Skeletal muscle satellite cell (primary cell): ENCODE results near the genes SH3D21, CSF3R and EPHA10.

GRCh38 chr1:36232216-36233033 is 8.2 kb downstream of the THRAP3 start:
- CAGE, long polyA plus RNA: no peak

DNA sequence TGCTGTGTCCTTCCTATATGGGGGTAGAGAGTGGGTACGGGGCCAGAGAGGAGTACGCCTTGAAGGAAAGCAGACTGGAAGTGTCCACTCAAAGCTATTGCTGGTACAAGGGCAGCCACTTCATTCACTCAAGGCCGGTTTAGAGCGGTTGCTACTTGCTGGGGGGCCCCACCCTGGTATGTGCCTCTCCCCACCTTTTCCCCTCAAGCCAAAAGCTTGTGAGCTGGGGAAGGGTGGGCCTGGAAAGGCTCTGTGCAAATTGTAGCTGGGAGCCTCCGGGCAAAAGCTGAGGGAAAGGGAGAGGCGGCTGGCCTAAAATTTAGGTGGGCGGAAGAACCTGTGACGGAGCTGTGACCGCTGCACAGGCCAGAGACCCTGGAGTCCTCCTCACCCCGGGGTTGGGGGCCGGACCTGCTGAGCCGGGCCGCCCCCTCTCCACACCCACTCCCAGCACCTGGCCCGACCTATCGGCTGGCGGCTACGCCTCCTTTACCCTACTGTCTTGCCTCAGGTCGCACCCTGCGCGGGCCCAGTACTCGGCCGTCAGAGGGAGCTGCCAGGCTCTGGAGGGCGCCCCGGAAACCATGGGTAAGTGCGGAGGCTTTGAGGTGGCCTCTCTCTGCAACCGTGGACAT is at the start of gene SH3D21:
Gene SH3D21, plus strand, starts transcription at position 532 of the 635 bp plus-strand sequence.
- CAGE, long polyA plus RNA: no peak

DNA sequence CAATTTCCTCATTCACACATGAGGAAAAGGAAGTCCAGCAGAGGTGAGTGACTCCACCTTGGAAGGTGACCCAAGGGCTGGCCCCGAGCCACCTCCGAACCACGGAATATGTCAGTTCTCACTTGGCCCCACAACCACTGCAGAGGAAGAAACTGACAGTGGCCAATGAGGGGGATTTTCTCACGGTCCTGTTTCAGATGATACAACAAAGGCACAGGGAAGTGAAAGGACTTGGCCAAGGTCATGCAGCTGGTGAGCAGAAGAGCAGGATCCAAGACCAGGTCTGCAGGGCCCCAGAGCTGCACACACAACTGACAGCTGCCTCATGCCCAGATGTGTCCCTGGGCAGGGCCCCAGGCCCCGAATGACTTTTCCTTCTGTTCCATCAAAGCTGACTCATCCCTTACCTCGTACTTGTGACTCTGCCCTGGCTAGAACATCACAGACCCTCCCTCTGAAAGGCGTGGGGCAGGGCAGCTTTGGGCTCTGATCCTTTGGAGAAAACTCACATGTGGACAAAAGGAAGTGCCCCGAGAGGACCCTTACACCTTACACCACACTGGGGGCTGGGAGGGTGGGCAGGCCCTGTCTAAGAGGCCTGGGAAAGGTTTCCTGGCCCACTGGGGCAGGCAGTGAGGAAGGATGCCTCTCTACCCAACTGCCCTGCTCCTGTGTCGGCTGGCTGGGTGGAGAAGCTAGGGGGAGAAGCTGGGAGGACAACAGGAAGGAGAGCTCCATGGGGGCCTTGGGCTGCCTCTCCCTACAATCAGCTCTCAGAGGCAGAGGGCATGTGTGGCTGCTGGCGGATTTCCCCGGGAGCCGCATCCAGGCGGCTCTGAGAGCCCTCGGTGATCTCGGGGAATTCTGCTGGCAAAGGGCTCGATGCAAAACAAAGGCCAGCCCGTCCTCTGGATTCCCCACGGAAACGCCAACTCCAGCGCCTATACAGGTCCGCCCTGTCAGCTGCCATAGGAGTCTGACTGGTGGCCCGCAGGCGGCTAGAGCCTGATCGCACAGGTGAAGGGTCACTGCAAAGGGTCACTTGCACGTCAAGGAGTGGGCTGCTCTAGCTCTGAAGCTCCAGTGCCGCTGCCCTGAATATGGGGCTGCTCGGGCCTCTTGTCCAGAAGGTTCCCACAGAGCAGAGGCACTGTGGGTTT is 26.1 kb upstream of the EVA1B start:
- CAGE, long polyA plus RNA: no peak

GRCh38 chr1:36379960-36380610 is 5.6 kb downstream of the STK40 start:
- CAGE, long polyA plus RNA: no peak

DNA sequence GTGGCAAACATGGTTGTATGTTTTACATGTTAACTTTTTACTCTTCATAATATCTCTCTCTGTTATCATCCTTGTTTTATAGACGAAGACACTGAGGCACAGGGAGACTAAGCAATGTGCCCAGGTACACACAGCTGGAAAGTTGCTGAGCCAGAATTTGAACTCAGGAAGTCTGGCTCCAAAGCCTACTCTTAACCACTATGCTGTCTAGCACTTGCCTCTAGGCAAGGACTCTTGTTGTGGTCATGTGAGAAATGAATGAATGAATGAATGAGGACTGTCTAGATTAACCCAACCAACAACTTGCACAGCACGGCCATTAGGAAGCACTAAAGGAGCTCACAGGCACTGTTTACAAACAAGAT is 1.3 kb downstream of the STK40 start:
- CAGE, long polyA plus RNA: no peak

DNA sequence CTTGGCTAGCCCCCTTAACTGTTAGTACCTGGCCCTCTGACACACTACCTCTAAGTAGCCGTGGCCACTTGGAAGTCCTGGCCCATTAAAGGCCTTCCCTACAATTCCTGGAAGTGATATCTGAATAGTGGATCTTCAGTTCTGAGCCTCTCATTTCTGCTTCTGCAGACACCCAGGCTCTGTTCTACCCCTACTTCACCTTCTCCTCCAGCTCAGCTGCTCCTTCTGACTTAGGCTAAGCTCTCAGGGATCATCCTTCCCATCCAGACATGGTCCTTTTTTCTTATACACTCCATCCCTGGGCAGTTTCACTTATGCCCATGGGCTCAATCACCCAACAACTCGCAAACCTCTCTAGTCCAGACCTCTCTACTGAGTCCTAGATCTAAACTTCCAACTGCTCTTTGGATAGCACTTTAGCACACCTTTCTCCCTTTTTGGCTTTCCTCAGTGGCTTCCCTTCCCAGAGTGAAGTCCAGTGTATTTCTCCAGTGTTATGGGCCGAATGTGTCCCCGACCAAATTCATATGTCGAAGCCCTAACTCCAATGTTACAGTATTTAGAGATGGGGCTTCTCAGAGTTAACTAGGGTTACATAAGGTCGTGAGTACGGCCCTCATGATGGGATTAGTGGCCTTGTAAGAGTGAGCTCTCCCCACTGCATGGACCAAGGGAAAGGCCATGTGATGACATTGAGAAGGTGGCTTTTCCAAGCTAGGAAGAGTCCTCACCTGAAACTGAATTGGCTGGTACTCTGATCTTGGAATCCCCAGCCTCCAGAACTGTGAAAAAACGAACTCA is 3.9 kb upstream of the OSCP1 start:
- CAGE, long polyA plus RNA: no peak

- CAGE, long polyA plus RNA: no peak
These were observed 229 bp upstream of the MRPS15 start for GRCh38 chr1:36464410-36464815.

- CAGE, long polyA plus RNA: no peak
These were observed 9.0 kb downstream of the CSF3R start for GRCh38 chr1:36473718-36474038.

- CAGE, long polyA plus RNA: no peak
These were observed at the start of gene CSF3R for GRCh38 chr1:36482761-36483141. CSF3R (minus strand) TSS chr1:36482913.

DNA sequence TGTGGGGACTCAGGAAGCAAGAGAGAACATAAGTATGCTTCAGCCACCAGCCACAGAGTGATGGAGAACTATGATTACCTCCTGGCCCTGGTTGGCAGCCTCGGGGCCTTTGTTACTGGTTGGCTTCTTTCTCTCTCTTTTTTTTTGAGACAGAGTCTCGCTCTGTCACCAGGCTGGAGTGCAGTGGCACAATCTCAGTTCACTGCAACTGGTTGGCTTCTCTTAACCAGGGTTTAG is 29.2 kb upstream of the GRIK3 start:
- CAGE, long polyA plus RNA: no peak

- CAGE, long polyA plus RNA: no peak
These were observed 3.6 kb downstream of the ZC3H12A start for GRCh38 chr1:37477943-37478410.

DNA sequence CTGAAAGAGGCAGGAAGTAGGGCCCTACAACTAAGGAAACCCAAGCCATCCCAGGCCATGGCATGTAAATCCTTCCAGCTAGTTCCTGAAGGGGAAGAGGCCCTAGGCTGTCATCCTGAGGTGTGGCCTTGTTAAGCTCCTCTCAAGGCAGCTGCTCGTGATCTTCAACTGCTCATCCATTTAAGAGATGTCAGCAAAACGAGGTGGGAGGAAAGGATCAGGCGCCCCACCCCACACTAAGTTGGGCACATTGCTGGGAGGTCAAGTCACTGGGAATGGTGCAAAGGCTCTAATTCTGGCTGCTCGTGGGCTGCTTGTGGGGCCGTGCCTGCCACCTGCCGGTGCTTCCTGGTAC is 12.8 kb downstream of the ZC3H12A start:
- CAGE, long polyA plus RNA: no peak

- CAGE, long polyA plus RNA: no peak
These were observed 11.4 kb downstream of the DNALI1 start for GRCh38 chr1:37568066-37568605.

- CAGE, long polyA plus RNA: no peak
These were observed 10.8 kb upstream of the GNL2 start for GRCh38 chr1:37606546-37606878.

DNA sequence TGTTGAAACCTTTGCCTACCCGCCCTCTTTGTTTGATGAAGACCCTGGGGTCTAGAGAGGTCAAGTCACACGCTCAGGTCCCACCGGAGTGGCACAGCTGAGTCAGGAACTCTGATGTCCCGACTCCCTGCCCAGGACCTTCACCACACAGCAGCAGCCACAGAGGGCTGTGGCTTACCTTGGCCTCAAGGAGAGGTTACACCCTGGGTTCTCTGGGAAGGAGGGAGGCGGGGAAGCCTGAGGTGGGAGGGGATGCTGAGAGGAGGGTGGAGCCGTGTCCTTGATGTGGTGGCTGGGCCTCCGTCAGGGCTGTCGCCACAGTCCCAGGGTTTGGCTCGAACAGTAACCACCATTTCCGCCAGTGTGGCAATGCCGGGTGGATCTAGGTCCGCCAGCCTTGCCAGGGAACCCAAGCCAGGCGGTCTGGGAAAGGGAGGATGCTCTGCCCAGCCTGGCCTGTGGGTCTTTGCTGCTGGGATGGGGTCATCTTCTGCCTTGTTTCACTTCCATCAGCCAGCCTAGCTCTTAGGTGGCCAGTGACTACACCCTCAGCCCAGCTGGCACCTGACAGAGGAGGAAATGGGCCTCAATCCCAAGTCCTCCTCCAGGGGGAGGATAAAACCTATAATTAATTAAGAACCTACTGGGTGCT is 16.4 kb downstream of the C1orf109 start:
- CAGE, long polyA plus RNA: no peak

- CAGE, long polyA plus RNA: no peak
These were observed 13.6 kb downstream of the C1orf109 start for GRCh38 chr1:37676725-37677055.

GRCh38 chr1:37752160-37752428 is 12.8 kb downstream of the EPHA10 start:
- CAGE, long polyA plus RNA: no peak

DNA sequence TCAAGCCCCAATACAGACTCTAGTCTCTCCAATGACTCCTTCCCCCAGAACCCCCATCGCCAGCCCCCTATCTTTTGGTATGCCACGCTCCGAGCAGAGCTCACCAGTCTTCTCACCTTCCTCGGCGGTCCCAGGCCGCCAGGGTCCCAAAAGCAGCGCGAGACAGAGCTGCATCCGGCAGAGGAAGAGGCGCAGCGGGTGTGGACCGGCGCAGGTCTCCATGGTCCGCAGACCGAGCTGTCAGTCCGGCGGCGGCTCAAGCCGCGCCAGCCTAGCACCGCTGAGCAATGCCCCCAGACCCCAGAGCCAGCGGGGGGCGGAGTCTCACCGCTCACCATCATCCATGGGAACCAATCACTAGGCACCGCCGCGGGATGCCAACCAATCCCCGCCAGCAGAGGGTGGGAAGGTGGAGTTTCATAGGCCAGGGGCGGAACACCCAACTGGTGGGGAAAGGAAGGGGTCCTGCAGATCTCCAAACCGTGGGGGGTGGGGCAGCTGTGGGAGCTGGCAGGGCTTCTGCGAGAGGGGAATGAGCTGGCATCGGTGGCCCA is at the start of gene EPHA10:
Gene EPHA10, minus strand, starts transcription at position 276 of the 554 bp plus-strand sequence.
- CAGE, long polyA plus RNA: no peak

DNA sequence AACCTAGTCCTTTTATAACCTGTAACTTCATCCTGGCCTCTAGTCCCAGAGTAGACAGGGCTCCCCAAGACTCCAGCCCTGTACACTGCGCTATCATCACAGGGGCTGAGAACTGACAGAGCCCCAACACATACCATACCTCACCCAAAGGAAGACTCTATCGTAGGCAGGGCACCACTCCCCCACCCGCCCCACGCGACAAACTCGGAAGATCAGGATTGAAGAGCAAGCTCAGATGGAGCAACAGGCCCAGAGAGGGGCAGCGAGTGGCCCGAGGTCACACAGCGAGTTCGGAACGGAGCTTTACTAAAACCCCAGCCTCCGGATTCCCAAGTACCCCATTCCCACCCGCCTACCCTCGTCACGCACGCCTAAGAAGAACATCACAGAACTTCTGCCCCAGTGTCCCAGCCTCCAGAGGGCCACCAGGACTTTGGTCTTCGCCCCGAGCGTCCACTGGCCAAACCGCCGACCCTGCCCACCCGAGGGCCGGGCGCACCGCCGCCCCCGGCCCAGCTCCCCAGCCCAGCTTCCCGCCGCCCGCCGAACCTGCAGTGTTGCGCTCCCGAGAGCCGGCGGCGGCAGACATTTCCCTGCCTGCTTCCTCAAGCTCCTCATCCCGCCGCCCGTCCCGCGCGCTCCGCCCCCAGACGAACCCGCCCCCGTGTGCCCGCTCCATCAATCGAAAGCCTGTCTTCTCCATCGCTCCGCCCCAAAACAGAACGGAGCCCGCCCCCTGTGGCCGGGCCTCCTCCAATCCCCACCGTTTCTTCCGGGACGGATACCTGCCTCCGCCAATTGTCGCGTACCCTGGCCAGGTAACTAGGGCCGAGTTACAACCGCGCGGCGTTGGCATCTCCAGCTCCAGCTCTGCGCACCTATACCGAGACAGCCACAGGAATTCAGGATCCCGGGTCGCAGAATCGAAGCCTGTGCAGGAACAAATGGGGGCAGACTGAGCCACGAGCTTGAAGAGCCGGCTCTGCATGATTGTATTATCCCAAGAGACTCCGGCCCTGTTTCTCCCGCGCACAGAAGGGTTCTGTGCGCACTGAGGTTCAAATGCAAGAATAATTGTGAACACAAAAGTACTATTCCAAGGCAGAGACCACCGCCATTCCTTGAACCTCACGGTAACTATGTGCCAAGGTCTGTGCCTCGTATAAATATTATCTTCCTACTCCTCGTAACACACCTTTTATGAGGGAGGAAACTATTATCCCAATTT is 15.3 kb downstream of the INPP5B start:
- CAGE, long polyA plus RNA: no peak

DNA sequence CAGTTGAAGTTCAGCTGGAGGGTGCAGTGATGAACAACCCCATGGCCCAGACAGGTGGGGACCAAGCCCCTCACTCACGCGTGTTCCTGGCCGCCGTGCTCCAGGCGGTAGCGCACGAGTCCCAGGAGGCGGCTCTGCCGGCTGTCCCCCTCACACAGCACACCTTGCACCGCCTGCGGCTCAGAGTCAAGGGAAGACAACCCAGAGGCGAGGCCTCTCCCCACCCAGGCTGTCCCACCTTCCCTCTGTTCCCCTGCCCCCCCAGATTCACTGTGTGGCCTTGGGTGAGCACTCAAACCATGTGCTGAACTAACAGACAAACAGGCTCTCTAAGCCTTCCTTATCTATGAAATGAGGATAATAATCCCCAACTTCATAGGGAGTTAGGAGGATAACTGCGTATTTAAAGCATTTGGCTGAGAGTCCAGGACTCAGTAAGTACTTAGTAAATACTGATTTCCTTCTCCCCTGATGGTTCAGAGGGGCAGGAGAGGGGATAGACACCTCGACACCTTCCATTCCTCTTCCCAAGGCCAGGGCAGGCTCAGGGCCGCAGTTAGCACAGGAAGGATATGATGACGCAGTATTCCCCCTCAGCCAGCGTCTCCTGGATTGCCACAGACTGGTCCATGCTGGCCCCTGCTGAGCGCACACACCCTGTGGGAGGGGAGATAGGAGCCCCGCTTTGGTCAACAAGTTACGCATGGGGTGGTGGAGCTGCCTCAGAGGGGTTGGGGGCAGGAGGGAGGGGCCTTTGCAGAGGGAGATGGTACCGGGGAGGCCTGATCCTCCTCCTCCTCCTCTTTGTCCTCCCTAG is 967 bp downstream of the INPP5B start:
- CAGE, long polyA plus RNA: no peak